Fibroblast of the aortic adventitia (primary cell): Measurements from ENCODE around the genes BMF and INAFM2.

DNA sequence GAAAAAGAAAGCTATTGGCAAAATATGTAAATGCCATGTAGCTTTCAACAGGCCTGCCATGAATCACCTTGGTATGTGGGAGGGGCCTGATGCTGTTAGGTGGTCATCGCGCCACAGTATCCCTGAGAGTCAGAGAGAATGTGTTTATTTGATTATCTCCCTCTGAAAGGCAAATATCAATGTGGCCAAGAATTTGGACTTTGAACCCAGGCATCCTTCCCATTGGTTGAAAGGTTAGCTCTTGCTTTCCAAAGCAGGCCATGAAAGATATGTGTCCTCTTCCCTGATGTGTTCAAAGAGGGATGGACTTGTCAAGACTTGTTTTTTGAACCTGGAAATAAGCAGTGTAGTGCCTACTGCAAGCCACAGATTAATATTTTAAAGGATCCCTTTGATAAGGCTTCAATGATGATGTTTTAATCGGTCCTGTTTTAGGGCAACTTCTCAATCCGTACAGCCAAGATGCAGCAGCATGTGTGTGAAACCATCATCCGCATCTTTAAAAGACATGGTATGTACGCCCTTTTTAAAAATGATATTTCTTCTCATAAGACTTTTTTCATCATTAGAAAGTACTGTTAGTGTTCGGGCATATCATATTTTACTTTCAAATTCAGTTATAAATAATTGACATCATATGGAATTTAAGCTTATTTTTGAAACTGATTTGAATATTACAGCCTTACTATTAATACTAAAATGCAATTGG, 36.5 kb downstream of the SRP14 start:
- CAGE, long polyA plus RNA: no peak

GRCh38 chr15:40044939-40045479, 6.0 kb upstream of the SRP14 start:
- CAGE, long polyA plus RNA: no peak

- CAGE, long polyA plus RNA: no peak
These were observed 6.6 kb upstream of the SRP14 start for GRCh38 chr15:40045569-40045903.

- CAGE, long polyA plus RNA: no peak
These were observed 10.7 kb upstream of the SRP14 start for GRCh38 chr15:40049543-40050155.

GRCh38 chr15:40053112-40053433, 14.1 kb upstream of the SRP14 start:
- CAGE, long polyA plus RNA: no peak

- CAGE, long polyA plus RNA: no peak
These were observed 15.9 kb downstream of the BMF start for GRCh38 chr15:40092637-40093310.

- CAGE, long polyA plus RNA: no peak
These were observed 2.0 kb downstream of the BMF start for GRCh38 chr15:40106464-40107315.

DNA sequence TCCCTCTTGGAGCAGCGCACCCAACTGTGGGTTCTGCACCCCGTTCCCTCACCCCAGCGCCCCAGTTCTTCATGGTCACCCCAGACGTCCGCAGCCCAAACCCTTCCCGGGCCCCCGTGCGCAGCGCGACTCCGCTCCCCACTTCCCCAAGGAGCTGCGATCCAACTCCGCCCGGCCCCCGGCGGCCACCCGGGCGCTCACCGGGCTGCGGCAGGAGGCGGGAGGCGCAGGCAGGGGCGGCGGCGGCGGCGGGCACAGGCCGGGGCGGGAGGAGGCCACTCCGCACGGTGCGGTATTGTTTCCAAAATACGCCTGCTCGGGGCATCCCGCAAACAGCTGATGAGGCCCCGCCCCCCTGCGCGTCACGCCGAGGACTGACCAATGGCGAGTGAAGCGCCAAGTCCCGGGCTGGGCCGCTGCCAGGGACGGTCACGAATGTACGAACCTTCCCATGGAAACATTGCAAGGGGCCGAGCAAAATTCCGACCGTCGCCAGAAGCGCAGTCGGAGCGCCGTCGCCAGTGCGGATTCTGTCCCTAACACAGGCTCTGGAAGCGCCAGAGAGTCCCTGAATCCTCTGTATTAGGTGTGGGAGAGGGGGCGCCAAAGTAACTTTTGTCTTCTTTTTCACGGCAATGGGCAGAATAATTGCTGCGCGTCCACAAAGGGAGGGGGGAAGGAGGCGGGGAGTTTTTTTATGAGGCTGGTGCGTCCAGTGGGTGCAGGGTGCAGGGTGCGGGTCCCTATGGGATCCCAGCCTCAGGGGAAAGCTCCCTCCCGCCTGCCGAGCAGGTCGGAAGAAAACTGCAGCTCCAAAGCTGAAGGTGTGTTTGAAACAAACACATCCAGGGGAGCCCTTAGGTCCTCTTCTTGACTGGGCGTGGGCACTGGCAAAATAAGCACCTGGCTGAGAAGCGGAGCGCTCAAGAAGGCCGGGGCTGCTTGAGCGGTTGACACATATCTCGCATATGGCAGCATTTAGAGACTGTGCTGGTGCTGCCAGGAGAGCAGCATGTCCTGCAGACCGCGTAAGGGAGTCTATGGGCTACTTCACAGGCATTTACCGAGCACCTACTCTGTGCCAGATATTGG, at the start of gene BMF:
TSS of gene BMF (minus strand) at position 308 of the 1,092 bp plus-strand sequence.
- CAGE, long polyA plus RNA: no peak

- CAGE, long polyA plus RNA: no peak
These were observed 14.0 kb downstream of the PAK6 start for GRCh38 chr15:40252394-40253706.

- CAGE, long polyA plus RNA: no peak
These were observed at the start of gene INAFM2 for GRCh38 chr15:40322926-40324063. Gene INAFM2 (plus strand): TSS chr15:40323692.

GRCh38 chr15:40324064-40325025, 853 bp downstream of the INAFM2 start:
- CAGE, long polyA plus RNA: no peak

- CAGE, long polyA plus RNA: no peak
These were observed 8.3 kb downstream of the CCDC9B start for GRCh38 chr15:40332025-40333297.

- CAGE, long polyA plus RNA: no peak
These were observed 2.9 kb upstream of the PHGR1 start for GRCh38 chr15:40347826-40348435.

DNA sequence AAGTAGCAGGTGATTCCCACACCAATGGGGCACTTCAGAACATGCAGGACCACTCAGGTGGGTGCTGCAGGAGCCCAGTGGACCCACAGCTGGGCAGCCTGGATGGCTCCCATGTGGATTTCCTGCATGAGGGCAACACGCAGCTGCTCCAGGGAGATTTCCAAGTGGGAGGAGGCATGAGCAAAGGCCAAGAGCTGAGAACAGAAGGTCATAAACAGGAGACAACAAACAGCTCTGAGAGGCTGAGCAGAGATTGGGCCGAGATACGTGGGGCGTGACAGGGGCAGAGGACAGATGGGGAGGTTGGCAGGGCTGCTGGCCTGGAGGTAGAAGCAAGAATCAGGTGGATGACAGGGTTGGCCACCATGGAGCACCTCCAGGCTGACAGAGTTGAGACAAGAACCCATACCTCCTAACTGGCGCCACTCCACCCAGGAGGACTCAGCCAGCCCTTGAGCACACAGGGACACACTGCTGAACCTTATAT, 2.9 kb downstream of the PHGR1 start:
- CAGE, long polyA plus RNA: no peak

DNA sequence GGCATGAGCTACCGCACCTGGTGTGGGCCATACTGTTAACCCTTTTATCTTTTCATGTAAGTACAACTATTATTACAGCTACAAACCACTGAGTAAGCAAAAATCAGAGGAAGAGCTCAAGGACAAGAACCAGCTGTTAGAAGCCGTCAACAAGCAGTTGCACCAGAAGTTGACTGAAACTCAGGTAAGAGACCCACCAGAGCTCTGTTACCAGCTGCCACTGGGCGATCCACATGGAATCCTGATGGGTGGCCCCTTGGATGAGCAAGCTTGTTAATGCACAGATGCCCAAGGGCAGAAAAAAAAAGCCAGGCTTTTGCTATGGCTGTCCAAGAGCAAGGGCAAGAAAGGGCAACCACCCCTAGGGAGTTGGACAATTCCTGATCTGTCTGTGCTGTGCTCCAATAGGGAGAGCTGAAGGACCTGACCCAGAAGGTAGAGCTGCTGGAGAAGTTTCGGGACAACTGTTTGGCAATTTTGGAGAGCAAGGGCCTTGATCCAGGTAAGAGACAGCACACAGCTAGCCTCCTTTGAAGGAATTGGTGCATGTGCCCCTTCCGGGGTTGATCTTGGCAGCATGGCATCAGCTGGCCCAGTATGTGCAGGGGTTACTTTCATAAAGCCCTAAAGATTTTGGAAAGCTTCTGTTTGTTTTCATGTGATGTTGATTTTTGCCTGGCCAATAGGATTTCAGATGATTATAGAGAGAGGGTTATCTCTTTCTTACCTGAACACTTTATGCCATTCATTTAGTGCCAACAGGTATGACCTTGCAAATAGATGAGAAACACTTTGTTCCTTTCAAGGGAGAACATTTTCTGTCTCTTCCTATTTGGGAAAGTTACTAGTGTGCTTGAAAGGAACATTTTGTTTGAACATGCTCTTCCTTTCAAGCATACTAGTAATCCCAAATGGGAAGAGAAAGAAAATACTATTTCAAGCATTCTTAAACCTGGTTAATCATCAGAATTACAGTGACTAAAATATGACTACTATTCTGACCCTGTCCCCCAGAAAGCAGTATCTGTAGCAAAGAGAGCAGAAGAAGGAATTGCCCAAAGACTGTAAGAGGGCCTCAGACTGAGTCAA, 7.3 kb downstream of the KNSTRN start:
- CAGE, long polyA plus RNA: no peak

GRCh38 chr15:40420006-40420711, 14.6 kb downstream of the IVD start:
- CAGE, long polyA plus RNA: no peak

DNA sequence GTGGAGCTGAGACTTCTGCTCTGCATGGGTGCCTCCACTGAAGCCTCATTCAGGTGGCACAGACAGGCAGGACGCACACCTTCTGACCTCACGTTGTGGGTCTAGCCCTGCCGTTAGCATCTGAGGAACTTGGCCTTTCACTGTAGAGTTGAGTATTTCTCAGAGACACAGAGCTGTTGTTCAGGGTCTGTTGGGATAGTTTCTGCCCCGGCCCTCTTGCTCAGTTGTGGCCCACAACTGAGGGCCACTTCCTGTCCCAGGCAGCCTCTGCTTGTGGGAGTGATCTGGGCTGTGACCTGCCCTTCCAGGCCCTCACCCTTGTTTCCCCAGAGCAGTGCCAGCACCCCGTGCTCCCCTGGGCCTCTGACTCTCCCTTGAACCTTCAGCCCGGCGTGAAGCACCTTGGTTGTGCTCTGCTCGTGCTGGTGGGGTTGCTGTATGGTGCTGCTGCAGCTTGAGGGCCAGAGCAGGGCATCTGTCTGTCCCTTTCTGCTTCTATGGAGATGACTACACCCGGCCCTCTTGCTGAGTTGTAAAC, 11.6 kb downstream of the BAHD1 start:
- CAGE, long polyA plus RNA: no peak

- CAGE, long polyA plus RNA: no peak
These were observed 15.5 kb downstream of the CHST14 start for GRCh38 chr15:40486201-40486709.

GRCh38 chr15:40489424-40490295, 18.9 kb downstream of the CHST14 start:
- CAGE, long polyA plus RNA: no peak

GRCh38 chr15:40743378-40744208, 11.5 kb downstream of the RMDN3 start:
- CAGE, long polyA plus RNA: no peak